Measurements from ENCODE around the gene SNX22.

DNA sequence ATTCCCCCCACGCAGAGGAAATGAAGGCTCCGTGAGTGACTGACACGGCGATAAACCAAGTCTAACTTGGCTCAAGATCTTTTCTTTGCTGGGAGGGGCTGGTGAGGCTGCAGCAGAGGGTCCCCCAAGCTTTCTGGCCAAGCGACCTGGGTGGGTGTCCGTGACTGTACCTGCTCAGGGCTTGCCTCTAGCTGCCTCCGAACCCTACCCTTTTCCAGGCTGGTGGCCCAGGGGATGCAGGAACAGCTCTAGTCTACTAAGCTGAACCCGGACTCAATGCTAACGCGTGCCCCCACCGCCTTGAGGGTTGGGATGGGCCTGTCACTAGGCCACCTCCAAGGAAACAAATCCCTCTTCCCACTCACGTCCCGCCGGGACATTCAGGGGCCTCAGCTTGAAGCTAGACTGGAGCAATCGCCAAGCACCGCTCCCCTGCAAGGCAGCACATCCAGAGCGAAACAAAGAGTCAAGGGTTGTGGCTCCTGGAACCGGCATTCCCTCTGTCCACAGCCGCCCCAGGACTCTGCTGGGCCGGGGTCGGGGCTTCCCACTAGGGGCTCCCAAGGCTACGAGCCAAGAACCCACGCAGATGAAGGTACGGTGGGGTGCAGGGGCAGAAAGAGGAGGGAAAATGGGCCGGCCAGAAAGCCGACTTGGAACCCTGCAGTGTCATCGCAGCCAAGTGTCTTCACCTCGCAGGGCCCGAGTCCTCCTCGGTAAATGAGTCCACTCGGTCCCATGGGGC lies 2.9 kb downstream of the FBXL22 start:
- PRO-cap = no peak

DNA sequence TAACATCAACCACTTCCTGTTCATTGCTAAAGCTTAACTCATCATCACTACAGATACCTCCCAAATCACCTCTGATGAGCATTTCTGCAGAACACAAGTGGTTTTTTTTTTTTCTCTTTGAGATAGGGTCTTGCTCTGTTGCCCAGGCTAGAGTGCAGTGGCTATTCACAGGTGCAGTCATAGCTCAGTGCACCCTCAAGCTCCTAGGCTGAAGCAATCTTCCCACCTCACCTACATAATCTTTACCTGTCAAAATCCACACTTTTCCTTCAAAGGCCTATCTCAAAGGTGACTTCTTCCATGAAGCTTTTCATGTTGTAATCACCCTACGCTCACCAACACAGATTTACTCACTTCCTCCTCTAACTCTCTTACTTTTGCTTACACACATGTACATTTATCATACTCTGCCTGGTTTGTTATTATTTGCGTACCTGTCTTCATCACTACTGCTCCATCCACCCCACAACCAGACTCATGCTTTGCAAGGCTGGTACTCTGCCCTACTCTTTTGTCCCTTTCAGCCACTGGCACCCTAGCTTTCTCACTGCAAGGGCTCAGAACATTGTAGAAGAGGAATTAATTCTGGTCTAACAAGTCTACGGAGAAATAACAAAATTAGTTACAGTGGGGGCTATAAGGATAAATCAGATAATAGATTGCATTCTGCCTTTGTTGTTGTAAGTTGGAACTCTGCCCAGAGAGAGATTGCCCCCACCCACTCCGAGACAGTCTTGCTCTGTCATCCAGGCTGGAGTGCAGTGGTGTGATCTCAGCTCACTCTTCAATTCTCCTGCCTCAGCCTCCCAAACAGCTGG lies 27.5 kb downstream of the HERC1 start:
- PRO-cap = no peak

DNA sequence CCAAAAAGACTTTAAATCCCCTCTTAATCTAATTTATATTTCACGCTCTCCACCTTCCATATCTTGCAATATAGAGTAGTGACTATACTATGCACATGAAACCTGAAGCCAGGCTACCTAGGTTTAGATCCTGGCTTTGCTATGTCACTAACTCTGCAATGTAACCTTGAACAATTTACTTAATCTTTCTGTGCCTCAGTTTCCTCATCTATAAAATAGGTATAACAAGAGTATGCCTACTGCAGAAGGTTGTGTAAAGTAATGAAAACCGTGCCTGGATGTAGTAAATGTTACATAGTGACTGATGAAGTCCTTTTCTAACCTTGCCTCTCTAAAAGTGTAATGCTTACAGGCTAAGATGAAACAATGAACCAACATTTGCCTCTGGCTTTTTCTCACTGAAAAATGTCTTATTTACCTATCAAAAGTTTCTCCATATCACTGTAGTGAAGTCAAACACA lies 18.5 kb downstream of the HERC1 start:
- PRO-cap = no peak

DNA sequence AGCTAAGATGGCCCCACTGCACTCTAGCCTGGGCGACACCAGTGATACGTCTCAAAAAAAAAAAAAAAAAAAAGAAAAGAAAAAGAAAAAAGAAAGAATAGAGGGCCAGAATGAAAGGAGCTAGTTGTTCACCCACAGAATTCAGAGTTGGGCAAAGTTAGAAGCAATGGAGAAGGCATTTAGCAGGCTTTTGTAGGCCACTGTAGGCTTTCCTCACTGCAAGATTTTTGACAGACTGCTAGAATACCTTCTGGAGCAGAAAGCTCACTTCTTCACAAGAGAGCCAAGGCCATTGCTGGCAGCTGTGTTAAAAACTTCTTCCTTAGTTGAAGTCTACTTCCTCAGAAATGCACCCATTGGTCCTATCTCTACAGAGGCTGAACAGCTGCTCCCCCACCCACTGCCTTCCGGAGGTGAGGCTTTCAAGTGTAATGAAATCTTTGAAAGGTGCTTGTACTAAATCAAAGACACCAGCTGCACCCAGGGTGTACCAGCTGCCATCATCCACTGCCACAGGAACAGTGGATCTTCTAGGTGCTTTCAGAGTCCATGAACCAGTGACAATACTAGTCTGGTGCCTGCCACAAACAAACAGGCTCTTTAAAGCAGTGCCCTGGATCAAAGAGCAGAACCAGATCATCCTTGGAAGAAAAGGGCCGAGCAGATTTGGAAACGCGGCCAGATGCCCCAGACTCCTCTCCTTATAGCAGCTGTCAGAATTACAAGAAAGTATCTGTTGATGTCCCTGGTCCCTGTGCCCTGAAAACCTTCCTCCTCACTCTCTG lies 26.4 kb upstream of the HERC1 start:
- PRO-cap = no peak

DNA sequence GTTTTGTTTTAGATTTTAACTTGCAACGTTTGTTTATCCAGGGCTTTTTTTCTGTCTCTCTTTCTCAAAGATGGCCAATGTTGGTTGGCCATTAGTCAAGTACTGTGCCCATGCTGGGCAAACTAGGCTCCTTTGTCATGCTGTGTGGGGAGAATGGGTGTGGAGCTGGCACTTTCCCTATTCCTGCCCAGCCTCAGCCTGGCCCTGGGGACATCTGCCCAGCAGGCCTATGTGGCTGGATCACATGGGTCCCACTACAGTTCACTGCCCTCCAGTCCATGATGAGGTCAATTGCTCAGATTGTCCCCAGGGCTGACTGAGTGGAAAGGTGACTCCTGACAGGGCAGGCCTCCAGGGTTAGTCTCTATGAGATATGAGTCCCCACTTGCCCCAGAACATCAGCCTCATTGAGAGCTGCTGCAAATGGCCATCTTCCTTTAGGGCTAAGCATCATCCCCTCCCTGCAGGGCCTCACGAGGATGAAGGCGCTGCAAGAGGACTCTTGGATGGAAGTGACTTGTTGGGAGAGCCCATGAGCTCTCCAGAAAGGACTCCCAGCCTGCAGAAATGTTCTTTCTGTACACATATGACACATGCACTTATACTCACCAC lies 54.5 kb upstream of the HERC1 start:
- PRO-cap = no peak

- PRO-cap = no peak
Measured at GRCh38 chr15:63961808-63962353, 84.4 kb downstream of the DAPK2 start.

- PRO-cap = bidirectional peak, plus-strand start at chr15:64006979, minus-strand start at chr15:64006786
Measured at GRCh38 chr15:64006584-64007259, 39.6 kb downstream of the DAPK2 start.

DNA sequence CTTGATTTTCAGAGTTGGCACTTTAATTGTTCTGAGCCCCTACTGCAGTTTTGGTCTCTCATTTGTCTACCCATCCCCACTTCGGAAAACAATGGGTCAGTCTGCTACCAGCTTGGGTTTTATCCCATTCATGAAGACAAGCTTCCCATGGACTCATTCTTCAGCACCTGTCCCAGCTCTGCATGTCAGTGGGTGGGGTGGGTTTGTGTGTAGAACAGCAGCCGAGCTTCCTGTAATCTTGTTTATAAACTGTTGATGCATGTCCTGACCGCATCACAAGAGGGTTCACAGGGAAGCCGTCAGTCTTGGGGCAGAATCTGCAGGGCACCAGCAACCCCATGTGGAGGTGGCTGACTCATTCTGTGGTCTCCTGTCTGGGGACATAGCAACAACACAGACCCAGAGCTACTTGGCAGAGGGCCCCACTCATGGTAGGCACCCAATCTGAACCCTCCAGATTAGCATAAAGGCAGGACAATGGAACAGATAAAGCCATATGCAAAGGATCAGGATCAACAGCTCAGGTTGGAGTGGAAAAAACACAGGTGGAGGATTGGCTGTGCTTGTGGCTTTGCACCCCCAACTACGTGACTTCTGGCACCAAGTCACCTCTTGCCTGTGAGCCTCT lies 35.6 kb downstream of the DAPK2 start:
- PRO-cap = no peak

DNA sequence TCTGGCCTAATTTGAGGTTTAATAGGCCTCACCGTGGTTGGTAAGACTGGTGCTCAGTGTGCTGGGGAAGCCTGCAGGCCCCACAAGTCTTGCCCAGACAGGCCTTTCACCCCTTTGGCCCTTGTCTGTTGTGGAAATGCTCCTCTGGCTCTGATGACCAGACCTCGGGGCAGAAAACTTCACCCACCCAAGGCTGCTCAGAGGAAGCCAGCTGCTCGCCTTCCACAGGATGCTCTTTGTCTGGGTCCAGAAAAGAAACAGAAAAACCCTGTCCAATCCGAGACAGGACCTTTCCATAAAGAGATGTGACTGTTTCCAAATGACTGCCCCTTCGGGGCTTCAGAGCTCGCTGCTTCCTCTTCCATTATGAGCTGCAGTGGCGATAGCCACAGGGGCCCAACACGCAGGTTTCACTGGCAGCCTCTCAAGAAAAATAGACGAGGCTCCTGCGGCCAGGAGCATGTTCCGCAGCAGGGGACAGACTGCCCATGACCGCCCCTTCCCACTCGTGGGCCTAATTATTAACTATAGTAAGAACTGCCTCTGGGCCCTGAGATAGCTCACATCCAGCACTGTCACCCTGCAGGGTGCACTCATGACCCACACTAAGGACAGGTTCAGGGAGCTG lies 6.8 kb upstream of the SNX22 start:
- PRO-cap = no peak

GRCh38 chr15:64151035-64151856 lies at the start of gene SNX22:
SNX22 (plus strand) TSS chr15:64151731.
- PRO-cap = bidirectional peak, plus-strand start at chr15:64151731, minus-strand start at chr15:64151617

GRCh38 chr15:64152902-64153362 lies 1.4 kb downstream of the SNX22 start:
- PRO-cap = no peak

- PRO-cap = no peak
Measured at GRCh38 chr15:64355137-64355931, 639 bp downstream of the CSNK1G1 start.

DNA sequence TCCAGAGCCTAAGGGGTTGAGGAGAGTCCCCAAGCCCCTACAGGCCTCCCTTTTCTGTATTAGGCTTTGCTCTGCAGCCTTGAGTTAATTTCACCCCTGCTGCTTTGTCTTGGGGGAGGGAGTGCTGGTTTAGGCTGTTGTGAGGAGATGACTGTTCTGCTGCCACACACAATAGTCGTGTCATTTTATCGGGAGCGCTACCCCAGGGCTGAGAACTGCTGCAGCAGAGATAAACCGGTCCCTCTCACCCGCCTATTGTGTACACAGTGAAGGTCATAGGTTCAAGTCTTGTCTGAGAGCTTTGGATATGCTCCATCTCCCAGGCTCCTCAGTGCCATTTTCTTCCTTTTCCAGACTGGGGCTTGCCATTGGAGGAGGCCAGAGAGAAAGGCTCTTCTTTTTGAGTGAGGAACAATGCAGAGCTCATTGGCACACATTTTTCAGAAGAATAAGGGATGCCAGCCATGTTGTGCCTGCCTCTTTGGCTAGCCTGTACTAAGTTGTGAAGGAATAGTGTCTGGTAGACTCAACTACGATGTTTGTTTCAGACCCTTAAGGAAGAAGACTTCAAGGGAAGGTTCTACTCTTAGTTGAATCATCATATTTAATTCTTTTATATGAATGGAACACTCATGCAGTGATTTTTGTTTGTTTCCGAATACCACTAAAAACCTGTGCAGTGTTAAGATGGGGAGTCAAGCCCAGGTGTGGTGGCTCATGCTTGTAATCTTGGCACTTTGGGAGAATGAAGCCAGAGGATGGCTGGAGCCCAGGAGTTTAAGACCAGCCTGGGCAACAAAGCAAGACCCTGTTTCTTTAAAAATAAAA lies 1.6 kb downstream of the ZNF609 start:
- PRO-cap = no peak

DNA sequence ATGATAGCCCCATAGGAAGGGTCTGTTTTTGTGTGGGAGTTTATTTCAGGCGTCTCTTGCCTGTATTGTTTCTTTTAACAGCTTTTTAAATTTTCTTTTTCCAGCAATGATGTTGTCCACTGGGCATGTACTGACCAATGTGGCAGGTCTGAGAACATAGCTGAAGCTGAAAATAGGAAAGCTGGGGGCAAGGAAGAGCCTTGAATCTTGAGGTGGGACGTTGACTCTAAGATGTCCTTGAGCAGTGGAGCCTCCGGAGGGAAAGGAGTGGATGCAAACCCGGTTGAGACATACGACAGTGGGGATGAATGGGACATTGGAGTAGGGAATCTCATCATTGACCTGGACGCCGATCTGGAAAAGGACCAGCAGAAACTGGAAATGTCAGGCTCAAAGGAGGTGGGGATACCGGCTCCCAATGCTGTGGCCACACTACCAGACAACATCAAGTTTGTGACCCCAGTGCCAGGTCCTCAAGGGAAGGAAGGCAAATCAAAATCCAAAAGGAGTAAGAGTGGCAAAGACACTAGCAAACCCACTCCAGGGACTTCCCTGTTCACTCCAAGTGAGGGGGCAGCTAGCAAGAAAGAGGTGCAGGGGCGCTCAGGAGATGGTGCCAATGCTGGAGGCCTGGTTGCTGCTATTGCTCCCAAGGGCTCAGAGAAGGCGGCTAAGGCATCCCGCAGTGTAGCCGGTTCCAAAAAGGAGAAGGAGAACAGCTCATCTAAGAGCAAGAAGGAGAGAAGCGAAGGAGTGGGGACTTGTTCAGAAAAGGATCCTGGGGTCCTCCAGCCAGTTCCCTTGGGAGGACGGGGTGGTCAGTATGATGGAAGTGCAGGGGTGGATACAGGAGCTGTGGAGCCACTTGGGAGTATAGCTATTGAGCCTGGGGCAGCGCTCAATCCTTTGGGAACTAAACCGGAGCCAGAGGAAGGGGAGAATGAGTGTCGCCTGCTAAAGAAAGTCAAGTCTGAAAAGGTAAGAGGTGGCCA lies 39.1 kb downstream of the ZNF609 start:
- PRO-cap = no peak

- PRO-cap = no peak
Measured at GRCh38 chr15:64755524-64755928, 19.9 kb downstream of the RBPMS2 start.

DNA sequence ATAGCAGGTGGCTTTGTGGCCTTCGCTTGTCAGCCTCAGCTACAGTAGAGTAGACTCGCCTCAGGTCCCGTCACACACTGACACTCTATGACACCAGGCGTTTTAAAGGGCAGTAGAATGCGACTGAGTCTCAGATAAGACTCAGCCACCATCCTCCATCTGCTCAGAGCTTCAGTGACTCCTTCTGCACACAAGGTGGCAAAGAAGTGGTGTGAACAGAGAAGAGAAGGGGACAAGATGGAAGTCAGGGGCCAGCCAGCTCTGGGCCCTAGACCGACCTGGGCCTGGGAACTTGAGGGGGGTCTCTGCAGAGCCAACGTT lies 12.8 kb downstream of the RBPMS2 start:
- PRO-cap = no peak

DNA sequence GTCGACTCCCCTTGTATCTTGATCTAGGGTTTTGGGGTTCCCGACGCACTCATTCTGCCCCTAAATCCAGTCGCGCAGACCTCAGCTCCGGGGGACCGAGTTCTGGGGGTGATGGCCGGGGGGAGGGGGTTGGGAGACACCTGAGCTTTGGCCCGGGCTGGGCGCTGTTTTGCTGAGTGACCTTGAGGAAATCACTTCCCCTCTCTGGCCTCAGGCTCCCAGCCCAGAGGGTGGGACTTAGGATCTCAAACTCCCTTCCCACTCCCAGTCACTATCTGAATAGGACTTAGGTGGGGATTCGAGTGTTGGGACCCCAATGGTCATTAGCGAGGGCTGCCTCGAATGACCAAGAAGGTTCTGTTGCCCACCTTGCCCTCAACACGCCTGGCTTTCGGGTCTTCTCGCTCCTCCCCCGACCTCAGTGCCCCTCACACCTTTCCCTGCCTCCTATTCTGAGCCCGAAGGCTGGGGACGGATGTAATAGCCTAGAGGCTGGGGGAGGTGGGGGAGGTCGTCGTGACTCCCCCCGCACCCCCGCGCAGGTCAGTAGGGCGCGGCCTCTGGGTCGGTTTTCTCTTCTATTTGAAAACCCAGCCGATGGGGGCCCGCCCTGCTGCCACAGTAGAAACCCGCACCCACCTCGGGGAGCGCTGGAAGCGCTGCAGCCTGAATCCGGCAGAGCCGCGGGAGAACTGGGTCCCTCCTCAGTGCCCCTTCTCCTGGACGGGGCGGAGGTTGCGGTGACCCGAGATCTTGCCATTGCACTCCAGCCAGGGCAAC lies 857 bp upstream of the RBPMS2 start:
- PRO-cap = no peak

- PRO-cap = no peak
Measured at GRCh38 chr15:64866789-64867815, 25.4 kb downstream of the PLEKHO2 start.

DNA sequence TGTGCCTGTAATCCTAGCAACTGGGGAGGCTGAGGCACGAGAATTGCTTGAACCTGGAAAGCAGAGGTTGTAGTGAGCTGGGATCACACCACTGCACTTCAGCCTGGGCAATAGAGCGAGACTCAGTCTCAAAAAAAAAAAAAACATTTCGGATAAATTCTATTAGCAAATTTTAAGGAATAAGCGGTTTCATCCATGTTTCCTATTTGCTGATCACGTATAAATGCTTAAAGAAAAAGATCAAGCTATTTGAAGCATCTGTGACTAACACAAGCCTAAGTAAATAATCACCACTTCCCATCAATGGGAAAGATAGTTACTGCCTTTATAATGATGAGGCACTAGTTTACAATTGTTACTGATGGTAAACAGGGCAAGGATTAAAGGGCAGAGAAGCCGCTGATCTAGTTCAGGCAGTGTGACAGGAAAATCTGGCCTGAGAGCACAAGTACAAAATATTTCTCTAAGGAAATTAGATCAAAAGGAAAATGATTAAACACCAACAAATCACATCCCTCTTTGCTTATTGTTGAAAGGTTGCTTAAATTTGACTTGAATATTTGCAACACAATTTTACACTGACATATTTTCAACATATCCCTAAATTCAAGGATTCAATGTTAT lies 13.7 kb downstream of the CLPX start:
- PRO-cap = no peak

GRCh38 chr15:65312537-65313195 lies 26.0 kb upstream of the PARP16 start:
- PRO-cap = no peak